OVCAR3 (cell line): ENCODE results near the gene SEMA5A.

GRCh38 chr5:9015218-9015417 lies 530.8 kb downstream of the SEMA5A start:
- RRBS = no CpG with 5 or more reads among the region's 1 CpG

DNA sequence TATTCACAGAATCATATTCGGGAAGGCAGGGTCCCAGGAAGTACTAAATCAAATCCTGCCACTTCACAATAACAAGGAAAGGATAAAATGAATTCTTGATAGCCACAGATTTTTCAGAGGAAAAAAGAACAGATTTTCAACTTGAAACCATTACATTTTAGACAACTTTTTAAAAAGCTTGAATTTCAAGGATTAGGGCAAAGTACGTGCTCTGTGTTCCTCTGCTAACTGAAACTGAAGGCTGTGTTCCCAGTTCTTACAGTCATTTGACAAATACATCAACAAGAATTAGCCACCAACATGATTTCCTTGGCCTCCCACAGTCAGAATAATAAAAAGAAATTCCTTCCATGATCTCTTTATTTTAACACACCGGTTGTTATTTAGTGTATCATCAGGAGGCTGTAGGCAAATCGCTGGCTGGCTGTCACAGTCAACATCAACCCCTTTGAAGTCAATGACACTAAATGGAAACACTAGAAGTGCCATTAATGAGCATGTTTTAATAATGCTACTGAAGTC lies 61.8 kb downstream of the SEMA5A start:
- RRBS = no CpG with 5 or more reads among the region's 4 CpGs

- RRBS = 4% methylated on average over 41 of the region's 95 CpGs
These were observed 1.2 kb downstream of the SEMA5A start for GRCh38 chr5:9544241-9545550.

DNA sequence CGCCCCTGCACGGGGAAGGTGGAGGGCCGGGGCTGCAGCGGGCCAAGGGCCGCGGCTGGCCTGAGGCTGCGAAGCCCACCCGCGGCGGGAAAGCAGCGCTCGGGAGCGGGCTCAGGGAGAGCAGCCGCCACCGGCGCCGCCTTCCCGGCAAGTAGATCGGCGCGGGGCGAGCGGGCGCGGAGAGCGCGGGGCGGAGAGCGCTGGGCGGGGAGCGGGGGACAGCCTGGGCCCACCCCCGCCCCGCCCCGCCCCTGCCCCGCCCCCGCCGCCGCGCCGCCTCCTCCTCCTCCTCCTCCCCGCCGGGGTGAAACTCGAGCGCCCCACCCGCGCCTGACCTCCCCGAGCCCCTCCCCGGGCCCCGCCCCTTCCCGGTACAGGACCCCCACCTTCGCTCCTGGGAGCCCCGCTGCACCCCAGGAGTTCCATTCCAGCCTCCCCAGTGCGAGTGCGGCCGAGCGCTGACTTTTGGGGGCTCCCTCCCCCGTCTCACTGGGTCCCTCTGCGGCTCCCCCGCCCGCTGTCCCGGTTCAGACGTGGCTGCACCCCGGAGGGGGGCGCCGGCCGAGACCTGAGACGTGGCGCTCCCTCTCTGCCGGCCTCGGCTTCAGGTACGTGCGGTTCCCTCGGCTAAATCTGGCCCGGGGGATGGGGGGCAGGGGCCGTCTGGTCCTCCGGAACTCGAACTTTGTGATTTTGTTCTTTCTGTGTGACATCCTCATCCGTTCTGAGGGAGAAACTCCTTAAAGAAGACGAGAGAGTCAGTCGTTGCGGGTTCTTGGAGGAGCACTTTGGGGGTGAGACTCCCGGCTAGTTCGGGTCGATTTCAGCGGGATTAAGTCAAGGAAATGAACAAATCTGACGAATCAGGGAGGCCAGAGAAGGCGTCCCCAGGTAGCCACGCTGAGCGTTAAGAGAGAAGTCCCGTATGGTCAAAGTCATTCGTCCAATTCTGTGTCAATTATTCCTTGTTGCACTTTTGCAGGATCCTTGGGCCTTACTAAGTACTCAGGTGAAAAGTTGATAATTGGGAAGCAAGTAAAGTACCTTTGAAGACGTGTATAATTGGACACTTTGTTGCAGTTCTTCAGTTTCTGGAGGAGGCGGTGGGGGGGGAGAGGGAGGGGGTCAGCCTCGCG lies at the start of gene SEMA5A:
SEMA5A (minus strand) TSS at position 153 of the 1,136 bp plus-strand sequence.
- RRBS = 5% methylated on average over 22 of the region's 95 CpGs

GRCh38 chr5:10246734-10247254 lies 2.9 kb downstream of the ATPSCKMT start:
- RRBS = no CpG with 5 or more reads among the region's 4 CpGs

DNA sequence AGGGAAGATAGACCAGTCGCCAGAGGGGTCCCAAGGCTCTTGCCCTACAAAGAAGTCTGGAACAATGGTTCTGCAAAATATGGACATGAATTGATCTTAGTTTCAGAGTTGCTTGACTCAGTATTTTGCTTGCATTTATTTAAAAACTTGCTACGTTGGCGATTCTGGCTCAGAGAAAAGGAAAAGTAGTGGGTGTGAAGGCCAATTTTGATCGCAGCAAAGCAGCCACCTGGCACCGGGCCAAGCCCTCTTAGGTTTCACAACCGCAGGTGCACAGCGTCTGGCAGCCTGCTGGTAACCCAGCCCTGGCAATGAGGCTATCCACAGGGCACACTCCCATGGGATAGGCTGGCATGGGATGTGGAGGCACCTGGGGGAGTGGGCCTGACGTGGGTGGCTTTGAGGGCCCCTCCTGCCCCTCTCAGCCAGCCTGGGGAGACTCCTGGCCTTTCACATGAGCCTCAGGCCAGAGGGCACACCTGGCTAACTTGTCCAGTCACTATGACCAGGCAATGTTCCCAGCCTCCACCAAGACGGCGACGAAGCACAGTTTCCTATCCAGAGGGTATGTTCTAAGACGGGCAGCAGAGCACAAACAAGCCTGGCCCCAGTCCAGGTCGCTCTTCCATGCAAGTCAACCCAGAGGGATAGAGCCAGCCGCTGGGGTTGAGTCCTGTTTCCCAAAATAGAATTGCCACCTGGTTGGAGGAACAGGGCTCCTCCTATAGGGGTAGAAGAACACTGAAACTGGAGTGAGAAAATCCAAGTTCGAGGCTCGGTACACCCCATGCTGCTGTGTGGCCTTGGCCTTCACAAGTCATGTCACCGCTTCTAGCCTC lies 19.0 kb downstream of the CMBL start:
- RRBS = no CpG with 5 or more reads among the region's 17 CpGs

DNA sequence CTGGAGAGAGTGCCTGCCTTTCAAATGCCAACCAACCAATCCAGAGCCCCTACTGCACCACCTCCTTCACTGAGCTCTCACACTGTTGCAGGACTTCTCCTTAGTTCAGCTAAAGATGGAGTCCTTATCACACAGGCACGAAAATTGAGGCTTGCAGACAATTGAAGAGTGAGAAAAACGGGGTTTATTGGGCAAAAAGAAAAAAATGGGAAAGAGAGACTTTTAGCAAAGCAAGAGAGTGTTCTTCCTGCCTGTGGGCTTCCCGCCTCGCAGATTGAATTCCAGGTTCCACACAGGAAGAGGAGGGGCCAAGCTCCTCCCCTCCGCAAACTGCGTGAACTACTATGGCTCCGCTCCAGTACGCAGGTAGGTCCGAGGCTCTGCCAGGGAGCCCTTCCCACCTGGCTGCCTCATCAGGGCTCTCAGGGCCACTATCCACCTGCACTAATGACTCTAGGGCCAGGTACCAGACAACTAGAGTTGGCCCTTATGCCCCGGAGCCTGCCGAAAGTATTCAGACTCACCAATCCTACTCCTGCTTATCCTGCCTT lies 8.4 kb upstream of the CMBL start:
- RRBS = no CpG with 5 or more reads among the region's 11 CpGs

GRCh38 chr5:10390198-10390615 lies 36.7 kb downstream of the MARCHF6 start:
- RRBS = no CpG with 5 or more reads among the region's 3 CpGs

DNA sequence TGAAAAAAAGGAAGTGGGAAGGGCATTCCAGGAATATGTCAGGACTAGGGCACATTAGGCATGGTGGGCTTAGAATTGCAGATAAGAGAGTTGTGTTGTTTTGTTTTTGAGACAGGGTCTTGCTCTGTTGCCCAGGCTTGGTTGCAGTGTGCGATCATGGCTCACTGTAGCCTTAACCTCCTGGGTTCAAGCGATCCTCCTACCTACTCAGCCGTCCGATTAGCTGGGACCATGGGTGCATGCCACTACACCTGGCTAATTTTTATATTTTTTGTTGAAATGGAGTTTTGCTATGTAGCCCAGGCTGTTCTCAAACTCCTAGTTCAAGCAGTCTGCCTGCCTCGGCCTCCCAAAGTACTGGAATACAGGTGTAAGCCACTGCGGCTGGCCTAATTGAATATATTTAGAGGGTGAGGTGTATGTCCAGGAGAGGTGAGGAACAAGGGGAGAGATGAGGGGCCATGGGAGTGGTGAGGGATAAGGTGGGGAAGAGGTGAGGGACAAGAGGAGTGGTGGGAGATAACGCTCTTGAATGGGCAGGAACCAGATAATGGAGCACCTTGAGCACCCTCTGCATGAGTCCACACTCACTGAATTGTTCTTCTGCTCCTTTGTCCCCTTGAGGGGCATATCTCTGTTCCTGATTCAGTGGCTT lies 29.1 kb upstream of the ROPN1L start:
- RRBS = no CpG with 5 or more reads among the region's 7 CpGs

DNA sequence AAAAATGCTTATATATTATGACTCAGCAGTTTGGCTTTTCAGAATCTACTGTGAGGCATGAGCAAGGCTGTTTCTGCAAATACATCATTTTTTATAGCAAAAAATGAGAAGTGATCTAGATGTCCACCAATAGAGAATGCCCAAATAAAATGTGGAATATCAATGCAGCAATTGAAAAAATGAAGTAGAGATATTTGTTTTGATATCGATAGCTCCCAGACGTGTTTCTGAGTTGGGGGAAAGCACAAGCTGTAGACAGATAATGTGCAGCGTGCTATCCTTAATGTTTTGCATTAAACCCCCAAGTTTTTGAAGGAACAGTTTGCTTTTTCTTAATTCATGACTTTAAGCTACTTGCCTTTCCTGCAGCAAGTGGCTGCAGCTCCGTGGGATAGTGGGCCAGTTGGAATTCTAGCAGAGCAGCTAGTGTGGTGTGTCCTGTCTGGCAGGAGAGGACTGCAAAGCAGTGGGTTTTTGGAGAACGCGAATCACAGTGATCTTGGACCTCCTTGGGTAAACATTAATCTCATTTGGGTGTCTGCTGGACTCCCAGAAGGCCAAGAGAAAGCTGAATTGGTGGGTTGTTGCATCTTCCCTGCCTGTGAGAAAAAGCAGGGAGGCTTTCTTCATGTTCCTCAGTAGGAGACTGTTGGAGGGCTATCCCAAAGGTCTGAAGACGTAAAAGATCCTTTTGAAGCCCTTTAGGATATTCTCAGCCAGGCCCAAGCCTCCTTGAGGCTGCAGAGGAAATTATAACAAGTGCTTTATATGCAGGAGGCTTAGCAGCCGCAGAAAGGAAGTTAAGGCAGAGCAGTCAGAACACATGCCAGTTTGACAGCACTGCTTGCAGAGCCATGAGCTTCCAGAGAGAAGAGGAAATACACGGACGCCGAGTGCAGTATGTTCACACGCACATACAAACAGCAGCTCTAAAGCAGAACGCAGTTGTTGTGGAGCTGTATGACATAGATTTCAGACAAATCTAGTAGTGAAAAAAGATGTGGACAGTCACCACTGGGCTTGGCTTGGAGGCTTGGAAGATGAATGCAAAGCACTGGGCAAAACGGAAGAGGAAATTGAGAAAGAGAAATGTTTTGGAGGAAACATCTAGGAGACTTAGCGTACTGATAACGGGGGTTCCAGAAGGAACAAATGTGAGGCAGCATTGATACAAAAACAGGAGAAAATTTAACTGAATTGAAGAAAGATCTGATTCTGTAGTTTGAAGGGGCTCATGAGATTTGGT lies 20.1 kb upstream of the ROPN1L start:
- RRBS = no CpG with 5 or more reads among the region's 16 CpGs

DNA sequence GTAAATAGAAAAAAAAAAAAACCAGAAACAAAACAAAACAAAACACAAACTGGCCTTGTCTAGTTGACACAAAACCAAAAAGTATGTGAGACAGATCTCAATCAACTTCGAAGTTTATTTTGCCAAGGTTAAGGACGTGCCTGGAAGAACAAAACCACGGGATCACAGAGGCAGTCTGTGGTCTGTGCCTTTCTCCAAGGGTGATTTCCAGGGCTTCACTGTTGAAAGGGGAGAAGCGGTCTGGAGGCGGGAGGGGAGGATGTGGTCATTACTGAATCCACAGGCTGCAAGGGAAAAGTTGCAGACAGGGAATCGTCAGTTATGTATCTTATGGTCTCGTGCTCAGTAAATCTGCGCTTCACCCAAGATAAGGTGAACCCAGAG lies 25.6 kb downstream of the ROPN1L start:
- RRBS = no CpG with 5 or more reads among the region's 8 CpGs

DNA sequence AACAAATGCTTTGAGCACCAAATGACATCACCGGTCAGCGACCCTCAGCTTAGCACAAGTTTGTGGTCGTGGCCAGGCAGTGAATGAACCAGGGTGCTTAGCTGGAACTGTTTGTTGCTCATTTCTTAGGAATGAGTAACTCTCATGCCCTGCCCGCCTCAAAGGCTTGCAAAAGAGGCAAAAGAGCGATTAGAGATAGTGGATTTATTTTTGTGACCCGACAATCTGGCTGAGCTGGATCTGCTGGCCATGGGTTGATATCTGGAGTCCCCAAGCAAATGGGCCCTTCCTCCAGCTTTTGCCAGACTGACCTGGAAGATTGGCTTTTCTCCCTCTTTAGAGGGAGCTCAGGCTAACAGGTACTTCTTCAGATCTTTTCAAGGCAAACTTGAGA lies 58.8 kb downstream of the DAP start:
- RRBS = no CpG with 5 or more reads among the region's 6 CpGs

DNA sequence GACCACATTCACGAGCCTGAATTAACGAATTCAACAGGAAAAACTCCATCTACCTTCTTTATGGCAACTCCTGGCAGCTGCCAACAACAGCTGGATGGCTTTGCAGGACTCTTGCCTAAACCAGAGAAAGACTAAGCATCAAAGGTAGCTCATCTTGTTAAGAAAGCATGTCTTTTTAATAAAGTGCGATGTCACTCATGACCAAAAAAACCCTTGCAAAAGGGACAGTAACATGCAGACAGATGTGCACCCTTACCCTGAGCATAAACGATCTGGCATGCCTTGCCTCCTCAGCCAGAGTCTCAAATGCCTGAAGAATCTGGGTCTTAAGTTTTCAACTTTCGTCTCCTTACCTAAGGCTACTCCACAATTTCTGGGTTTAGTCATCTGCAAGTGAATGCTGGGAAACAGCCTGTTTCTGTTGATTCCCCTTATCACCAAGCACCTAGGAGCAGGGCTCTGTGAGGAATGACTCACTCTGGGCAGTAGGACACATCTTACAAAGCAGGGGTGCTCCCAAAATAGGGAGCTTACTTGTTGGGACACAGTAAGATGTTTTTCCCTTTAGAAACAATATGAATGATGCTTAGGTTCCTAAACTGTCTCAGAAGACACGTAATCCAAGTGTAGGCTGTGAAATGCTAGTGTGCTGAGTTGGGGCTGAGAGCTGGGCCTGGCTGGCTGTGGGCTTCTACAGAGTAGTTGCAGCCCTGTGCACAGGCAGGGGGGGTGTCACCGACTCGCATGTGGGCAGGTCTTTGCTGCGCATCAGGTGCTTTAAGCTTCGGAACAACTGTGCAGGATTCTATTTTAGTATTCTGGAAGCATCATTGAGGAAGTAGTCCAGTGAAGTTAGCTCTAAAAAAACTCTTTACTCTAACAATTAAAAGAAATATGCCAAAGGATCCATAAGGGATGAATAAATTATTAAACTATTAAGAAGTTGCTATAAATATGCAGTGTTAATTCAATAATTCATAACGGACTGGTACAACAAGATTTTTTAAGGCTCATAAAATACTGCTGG lies 58.0 kb downstream of the DAP start:
- RRBS = no CpG with 5 or more reads among the region's 11 CpGs

GRCh38 chr5:10758860-10759390 lies 2.1 kb downstream of the DAP start:
- RRBS = no CpG with 5 or more reads among the region's 7 CpGs

DNA sequence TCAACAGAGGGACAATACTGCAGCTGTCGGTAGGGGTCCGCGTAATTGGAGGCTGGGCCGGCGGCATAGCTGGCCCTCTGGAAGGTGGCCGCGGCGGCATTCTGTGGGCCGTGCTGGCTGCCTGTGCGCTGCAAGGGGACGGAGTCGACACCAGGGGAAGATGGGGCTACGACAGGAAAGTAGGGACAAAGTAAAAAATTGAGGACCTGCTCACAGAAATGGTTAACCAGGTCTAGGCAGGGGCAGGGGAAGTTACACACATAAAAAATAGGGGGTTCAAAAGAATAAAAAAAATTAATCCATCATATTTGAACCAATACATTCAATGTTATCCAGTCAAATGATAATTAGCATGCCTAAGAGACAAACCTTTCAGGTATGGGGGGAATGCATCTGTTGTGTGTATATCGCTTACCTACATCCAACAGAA lies 557.8 kb downstream of the CTNND2 start:
- RRBS = no CpG with 5 or more reads among the region's 14 CpGs

DNA sequence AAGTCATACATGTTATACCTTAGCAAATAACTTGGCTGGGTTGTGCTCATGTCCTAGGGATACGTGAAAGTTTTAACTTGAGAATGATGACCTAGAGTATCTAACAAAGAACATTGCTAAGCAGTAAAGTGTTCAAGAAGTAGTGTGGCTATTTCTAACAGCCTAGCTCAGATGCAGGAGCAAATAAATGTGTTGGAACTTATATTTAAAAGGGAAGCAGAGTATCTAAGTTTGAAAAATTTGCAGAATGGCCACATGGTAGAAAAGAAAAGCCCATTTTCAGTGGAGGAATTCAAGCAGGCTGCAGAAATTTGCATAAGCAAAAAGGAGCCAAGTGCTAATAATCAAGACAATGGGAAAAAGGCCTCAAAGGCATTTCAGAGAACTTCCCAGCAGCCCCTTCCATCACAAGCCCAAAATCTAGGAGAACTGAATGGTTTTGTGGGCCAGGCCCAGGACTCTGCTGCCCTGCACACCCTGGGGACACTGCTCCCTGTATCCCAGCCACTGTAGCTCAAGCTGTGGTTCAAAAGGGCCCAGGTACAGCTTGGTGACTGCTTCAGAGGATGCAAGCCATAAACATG lies 720.4 kb upstream of the CTNND2 start:
- RRBS = no CpG with 5 or more reads among the region's 1 CpG

DNA sequence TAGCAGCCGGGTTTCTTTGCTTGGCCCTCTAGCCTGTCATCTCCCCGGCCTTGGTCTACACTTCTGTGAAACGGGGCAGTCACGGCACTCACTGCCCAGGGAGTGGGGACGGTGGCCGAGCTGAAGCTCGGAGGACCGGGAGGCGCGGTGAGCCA lies 1.1 kb downstream of the TRIO start:
- RRBS = 5% methylated on average over 7 of the region's 10 CpGs

- RRBS = no CpG with 5 or more reads among the region's 8 CpGs
These were observed 8.1 kb downstream of the TRIO start for GRCh38 chr5:14151050-14151872.

- RRBS = no CpG with 5 or more reads among the region's 8 CpGs
These were observed 22.3 kb downstream of the TRIO start for GRCh38 chr5:14165358-14165990.